Metanephros (tissue), 2 donors: ENCODE results near the genes COPS9, ANKMY1 and AGXT.

DNA sequence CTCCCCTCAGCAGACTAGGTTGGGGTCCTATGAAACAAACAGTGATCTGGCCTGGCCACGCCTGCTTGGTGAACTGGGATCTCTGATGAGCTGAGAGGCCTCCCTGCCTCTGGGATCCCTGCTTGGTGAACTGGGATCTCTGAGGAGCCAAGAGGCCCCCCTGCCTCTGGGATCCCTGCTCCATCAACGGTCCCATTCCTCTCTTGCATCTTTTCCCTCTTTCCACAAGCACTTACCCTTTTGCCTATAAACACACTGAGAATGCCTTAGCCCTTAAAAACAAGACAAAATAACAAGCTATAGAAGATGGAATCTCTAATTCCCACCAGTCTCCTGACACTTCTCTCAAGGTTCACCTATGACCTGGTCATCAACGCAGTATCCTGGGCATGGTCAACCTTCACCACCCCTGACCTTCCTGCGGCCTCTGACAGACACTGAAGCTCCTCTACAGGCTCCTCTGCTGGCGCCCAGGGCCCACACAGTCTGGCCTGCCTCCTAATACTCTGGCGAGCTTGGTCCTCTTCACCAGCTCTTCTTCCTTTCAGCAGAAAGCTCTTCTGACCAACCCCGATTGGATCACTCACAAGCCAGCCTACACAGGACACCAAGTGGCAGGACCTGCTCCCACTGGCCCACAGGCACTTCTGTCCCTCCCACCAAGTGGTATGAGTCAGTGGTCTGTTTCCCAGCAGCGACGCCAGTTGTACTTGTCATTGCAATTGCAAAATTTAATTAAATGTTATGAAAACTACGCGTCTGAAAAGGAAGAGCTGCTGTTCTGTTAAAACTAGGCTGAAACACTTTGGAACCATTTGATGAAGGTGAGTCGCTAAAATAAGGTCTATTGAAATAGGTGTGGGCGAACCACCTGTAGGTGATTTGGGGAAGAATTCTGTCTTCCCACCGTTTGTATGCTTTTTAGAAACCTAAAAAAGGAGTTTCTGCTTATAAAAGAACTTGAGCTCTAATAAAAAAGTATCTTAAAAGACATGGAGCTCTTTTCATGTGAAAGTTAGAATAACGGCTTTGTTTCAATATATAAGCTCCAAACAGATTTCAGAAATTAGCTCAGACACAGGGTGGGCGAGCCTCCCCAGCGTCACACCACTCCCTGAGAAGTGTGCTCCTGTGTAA, 46.8 kb downstream of the NDUFA10 start:
- RAMPAGE, long total RNA: no peak

DNA sequence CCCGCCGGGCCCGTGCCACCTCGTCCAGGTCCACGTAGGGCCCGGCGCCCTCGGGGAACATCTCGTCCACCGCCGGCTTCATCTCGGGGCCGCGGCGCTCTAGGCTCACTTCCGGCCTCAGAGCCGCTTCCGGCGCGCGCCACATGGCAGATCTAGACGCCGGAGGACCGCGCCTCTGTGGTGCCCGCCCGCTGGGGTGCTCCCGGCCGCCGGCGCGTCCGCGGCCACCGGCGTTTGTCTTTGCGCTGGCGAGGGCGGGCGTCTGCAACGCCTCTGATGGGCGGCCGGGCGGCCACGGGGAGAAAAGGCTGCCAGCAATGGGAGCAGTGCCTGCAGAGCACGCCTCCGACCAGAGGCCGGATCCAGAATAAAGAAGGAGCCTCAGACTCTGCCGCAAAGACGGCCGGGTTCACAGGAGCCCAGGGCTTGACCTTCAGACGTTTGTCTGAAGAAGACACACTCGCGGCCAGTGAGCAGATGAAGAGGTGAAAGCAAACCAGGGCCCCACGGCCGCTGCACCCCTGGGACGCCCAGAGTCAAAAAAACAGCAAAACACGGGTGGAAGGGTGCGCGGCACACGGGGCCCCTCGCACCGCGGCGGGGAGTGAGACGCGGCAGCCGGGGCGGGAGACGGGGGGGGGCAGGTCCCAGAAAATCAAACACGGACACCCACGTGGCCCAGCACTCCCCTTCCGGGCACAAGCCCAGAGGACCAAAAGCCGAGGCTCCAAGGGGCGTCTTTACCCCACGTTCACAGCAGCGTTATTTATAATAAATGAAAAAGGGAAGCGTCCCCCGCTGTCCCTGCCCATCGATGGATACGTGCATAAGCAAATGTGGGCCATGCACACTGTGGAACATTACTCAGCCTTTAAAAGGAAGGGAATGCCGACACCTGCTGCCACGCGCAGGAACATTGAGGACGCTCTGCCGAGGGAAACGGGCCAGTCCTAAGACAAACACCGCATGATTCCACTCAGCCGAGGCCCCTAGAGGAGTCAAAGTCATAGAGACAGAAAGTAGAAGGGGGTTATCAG, at the start of gene COPS9:
Gene COPS9, minus strand, starts transcription at position 103 of the 1,037 bp plus-strand sequence.
- RAMPAGE, long total RNA: start-site peak on the minus strand centred at position 94 of the sequence, 28 bp wide, 1,318 and 100 reads in 2 replicates

GRCh38 chr2:240232495-240232874, 92.0 kb upstream of the OTOS start:
- RAMPAGE, long total RNA: no peak

DNA sequence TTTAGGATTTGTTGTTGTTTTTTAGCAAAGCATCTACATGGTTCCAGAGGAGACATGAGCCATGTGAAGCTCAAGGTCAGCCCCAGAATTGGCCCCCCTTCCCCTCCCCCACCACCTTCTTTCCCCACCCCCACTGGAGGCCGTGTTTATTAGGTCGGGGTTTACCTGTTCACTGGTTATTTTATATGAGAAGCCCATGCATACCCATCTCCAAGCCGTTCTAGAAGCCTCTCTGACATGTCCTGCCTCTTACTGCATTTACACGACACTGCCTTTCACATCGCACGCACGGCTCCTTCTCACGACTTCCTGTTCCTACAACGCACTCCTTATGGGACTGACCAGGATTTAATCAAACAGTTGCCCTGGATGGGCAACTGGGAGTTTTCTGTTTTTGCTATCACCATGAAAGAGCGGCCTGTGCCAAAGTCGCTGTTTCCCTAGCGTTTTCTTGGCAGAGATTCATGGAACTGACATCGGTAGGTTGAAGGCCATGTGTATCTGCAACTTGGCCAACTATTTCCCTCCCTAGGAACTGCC, 97.0 kb upstream of the OTOS start:
- RAMPAGE, long total RNA: no peak

- RAMPAGE, long total RNA: no peak
Observed at GRCh38 chr2:240453331-240453590, 17.8 kb downstream of the GPC1 start.

DNA sequence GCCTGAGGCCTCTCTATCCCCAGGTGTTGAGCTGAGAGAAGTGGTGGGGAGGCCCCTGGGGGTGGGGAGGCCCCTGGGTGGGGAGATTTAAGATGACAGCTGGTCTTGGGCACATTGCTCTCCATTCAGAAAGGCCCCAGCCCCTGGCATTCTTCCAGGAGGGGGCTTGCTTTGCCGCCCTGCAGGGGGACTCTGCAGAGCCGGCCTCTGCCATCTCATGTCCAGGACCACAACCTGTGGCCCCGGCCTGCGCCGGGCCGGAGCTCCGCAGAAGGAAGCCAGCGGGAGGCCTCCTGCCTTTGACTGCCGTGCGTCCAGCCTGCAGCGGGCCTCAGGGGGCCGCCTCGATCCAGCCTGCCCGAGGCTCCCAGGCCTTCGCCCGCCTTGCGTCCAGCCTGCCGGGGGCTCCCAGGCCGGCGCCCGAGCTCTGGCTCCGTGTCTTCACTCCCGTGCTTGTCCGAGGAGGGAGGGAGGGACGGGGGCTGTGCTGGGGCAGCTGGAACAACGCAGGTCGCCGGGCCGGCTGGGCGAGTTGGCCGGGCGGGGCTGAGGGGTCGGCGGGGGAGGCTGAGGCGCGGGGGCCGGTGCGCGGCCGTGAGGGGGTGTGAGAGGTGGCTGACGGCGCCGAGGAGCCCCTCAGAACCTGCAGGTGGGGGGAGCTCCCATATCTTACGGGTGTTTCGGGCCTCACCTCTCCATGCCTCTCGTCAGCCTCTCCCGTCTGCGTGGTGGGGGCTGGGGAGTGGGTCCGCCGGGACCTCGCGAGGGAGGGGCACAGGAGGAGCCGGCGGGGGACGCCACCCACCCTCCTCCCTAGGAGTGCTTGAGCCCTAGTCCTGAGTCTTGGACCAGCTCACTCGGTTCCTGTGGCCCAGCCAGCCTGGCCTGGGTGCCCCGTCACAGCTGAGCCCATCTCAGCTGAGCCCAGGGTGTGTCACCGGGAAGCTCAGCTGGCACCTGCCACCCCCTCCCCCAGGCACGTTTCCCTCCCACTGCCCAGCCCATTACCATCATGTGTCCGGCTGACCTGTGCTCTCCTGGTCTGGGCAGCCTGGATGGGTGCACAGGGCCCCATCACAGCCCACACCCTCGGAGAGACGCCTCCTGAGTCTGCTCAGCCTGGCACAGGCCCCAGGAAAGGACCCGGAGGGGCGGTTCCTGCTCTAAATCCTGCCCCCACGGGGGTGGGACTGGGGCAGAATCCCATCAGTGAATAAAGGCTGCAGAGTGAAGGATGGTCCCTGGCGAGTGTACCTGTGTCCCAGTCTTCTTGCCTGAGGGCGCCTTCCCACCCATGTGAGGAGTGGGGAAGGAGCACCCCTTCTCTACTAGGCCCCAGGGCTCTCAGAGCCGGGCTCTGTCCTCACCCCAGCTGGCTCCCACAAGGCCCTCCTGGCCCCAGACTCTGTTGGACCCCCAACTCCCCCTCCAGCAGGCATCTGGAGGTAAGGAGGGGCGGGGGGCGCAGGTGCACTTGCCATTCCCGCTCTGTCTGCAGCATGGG, 20.7 kb downstream of the GPC1 start:
- RAMPAGE, long total RNA: no peak

GRCh38 chr2:240557188-240558365, at the start of gene ANKMY1:
Gene ANKMY1, minus strand, starts transcription at chr2:240557988.
- RAMPAGE, long total RNA: no peak

DNA sequence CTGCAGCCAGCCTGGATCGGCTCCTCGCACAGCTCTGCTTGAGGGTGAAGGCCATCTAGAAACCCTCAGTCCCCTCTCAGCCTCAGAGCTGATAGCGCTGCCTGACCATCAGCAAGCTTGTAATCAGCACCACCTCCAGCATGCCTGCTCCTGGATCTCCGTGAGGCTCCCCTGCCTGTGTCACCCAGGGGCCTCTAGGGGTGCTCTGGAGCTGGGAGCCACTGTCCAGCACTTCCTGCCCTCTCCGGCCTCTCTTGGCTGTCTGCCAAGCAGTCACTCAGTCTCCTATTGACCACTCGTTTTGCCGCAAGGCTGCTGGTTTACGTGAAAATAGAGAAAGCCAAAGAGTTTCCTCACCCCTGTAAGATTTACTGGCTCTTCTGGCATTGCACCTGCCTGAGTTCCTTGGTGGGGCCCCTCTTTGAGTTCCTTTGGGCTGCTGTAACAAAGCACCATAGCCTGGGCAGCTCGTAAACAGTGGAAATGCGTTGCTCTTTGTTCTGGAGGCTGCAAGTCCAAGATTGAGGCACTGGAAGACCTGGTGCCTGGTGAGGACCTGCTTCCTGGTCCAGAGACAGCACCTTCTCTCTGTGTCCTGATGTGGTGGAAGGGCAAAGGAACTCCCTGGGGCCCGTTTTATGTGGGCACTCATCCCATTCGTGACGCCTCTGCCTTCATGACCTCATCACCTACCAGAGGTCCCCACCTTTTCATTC, 17.9 kb downstream of the CAPN10 start:
- RAMPAGE, long total RNA: no peak

DNA sequence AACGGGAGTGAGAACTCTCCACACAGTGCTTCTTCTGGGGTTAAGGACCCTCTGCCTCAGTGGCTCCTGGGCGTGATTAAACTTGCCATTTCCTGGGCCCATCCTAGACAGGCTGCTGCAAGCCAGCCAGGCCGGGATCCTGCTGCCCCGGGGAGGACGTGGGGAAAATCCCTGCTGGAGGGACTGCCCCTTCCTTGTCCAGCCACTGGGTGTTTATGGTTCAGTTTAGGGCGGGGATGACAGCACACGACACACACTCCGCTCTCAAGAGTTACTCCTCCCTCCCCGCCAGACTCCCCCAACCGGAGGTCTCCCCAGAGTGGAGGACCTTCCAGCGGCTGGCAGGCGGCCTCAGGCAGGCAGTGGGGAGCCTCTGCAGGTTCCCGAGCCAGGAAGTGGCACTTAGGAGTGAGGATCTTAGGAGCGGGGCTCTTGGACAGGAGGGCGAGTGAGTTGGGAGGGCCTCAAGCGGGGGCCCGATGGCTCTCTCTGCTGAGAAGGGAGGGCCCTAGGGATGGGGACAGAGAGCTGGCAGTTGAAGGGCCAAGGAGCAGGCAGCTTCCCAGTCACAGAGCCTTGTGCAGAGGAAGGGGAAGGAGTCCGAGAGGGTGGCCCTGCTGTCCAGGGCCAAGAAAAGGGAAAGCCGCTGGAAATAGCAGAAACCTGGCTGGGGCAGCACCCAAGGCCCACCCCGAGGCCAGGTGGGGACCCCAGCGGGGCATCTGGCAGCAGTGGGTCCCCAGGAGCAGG, 5.7 kb upstream of the GPR35 start:
- RAMPAGE, long total RNA: no peak

GRCh38 chr2:240705407-240705847, 13.8 kb downstream of the AQP12A start:
- RAMPAGE, long total RNA: no peak

DNA sequence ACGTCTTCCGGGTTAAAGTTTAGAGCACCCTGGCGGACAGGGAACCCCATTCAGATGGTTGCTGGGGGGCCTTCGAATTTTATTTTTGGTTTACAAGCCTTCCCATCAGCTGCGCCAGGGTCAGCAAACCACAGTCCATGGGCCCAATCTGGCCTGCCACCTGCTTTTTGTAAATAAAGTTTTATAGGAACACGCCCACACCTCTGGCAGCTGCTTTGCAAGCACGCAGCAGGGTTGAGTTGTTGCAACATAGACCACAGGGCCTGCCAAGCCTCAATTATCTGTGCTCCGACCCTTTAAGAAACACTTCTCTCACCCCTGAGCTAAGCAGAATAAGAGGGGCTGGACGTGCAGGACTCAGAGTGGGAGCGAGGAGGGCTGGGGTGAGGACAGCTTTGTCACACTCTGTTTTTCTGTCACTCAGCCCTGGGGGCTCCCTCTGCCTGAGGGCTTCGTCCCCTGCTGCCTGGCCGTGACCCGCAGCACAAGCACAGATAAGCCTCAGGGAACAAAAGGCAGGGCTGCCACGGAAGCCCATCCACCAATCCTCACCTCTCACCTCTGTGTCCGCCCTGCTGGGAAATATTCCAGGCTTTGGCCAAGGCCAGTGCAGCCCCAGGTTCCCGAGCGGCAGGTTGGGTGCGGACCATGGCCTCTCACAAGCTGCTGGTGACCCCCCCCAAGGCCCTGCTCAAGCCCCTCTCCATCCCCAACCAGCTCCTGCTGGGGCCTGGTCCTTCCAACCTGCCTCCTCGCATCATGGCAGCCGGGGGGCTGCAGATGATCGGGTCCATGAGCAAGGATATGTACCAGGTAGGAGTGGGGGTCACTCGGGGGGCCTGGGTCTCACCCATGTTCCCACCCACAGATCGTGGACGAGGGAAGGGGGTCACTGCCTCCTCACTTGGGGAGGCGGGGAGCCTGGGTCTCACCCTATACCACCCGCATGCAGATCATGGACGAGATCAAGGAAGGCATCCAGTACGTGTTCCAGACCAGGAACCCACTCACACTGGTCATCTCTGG, at the start of gene AGXT:
Gene AGXT, plus strand, starts transcription at position 607 of the 1,026 bp plus-strand sequence.
- RAMPAGE, long total RNA: no peak

DNA sequence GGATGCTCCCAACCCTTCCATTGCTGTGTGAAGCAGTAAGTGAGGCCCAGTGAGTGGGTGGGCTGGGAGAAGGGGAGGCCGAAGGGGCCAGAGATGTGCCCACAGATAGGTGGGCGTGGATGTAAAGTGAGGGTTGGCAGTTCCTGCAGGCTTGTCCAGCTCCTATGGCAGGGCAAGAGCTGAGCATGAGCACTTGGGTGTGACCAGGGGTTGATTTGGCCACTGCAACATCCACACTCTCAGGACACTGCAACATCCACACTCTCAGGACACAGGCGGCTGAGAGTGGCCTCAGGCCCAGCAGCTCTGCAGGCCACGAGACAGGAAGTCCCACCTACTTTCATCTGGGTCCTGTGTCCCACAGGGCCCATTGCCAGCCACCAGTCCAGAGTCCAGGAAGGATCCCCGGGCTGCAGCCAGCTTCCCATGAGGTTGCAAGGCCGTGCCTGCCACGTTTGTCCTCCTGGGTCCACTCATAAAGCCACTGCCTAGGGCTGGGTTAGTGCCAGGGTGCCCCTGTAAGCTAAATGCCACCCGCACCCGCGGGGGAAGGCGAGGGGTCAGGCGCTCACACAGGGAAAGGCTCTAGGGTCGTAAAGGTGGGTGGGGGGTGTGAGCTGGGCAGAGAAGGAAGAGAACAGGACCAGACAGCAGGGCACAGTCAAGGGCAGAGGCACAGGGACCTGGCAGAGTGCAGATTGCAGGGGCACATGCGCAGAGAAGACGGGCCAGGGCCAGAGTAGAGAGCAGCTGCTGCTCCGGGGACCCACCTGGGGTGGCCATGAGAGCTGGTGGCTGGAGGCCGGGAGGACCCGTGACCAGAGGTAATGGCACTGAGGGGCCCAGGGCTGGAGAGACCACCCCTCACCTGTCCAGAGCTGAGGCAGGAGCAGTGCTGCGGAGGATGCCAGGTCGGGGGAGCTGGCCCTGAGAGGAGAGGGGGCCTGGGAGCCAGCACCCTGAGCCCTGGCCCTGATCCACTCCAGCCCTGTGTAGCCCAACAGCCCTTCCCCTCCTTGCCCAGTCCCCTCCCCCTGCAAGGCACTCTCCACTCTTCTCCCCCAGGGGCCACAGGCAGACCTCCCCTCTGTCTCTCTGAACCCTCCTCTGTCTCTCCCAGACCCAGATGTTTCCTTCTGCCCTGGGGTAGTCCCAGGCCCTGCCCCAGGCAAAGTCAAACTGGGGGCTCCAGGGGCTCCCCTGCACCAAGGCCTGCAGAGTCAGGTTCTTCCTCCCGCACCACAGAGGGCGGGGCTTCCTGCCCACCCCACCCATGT, 8.0 kb downstream of the AGXT start:
- RAMPAGE, long total RNA: no peak

DNA sequence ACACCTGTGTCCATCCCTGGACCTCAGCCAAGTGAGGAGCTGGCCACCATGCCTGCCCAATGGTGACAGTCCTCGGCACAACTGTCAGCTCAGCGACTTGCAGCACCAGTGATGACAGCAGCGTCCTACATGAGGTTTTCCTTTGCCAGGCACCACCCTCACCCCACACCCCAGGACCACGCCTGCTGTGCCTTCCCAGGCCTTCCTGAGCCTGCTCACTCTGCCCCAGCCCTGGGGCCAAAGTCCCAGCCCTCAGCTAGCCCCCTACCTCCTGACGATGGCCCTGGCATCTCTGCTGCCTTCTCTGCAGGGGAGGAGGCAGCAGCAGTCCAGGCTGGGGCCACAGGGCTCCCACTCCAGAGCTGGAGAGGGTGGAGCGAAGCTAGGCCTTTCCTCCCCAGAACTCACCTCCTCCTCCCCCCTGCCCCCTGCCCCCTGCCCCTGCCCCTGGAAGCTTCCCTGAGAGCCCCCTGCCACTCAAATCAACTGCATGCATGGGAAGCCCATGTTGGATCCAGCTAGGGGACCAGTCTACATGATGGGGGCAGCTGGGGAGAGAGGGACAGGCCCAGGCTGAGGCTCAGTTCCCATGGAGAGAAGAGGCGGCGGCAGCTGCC, 3.9 kb downstream of the MAB21L4 start:
- RAMPAGE, long total RNA: no peak

DNA sequence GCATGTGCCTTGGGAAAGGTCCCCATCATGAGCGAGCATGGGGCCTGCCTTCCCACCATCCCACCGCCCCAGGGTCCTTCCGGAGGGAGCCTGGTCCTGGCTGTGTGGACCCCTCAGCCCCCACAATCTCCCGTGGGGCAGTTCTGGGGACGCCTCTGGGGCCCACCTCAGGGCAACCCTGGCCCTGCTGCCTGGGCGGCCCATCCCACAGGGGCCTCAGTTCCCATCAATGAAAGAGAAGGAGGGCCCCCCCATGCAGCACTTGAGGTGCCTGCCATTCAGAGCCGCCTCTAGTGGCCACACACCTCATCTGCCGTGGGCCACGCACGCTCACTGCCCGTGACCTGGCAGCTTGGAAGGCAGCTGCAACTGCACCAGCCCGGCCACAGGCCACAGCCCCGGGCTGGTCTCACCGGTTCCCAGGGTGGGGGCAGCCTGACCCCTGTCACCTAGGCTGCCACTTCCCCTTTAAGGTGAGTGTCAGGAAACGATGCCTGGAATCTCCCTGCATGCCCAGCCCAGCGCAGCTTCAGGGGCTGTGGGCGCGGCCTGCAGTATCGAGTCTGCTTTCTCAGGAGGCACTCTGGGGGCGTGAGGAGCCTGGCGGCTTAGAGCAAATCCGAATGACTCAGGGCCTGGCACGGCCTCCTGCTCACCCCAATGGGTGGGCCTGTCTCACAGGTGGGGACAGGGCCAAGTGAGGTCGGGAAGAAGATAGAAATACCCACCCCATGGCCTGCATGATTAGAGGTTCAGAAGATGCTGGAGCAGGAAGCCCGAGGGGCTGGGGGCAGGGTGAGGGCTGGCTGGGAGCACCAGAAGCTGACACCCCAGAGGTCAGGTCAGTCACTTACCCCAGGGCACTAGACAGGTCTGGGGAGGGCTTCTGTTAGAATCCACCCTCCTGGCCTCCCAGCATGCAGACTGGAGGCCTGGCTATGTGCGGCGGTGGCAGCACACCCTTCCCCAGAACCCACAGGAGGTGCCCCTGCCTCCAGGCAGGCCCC, 2.5 kb downstream of the MAB21L4 start:
- RAMPAGE, long total RNA: no peak

- RAMPAGE, long total RNA: no peak
Observed at GRCh38 chr2:240896539-240897116, 672 bp upstream of the MAB21L4 start.

DNA sequence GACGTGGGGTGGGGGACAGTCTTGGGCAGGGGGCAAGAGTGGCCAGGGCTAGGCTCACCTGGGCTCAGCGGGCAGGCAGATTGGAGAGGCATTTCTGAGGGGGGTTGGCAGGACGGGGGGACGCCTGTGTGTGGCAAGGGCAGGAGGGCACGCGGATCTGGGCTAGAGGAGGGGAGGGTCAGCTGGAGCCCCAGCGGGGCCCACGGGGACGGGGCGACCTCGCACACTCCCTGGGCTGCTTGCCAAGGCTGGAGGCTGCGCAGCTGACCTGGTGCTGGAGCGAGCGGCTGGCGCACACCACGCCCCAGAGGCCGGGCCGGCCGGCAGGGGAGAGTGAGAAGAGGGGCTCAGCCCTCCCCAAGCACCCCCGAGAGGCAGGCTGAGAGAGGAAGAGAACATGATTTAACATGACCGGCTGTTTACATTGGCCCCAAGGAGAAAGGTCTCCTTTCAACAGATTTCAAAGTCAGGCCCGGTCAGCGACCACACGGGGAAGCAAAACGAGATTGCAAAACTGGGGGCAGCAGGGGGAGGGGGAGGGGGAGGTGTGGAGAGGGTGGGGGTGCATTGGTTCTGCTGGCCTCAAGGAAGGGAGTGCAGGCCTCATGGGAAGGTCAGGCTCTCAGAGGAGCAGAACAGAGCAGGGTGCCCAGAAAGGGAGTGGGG, 37.9 kb upstream of the SNED1 start:
- RAMPAGE, long total RNA: no peak

DNA sequence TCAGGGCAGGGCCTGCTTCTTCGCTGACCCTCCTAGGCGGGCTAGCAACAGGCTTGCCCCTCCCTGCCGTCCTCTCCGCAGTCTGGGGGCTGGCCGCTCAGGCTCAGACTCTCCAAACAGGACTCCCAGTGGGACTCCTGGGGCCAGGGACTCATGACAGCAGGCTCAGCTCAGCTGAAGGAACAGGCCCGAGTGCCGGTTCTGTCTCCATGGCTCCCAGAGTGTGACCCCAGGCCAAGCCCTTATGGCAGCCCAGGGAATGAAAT, 1.1 kb downstream of the SNED1 start:
- RAMPAGE, long total RNA: no peak

- RAMPAGE, long total RNA: no peak
Observed at GRCh38 chr2:240999944-241000527, 1.6 kb downstream of the SNED1 start.

GRCh38 chr2:241009647-241010645, 11.5 kb downstream of the SNED1 start:
- RAMPAGE, long total RNA: no peak

DNA sequence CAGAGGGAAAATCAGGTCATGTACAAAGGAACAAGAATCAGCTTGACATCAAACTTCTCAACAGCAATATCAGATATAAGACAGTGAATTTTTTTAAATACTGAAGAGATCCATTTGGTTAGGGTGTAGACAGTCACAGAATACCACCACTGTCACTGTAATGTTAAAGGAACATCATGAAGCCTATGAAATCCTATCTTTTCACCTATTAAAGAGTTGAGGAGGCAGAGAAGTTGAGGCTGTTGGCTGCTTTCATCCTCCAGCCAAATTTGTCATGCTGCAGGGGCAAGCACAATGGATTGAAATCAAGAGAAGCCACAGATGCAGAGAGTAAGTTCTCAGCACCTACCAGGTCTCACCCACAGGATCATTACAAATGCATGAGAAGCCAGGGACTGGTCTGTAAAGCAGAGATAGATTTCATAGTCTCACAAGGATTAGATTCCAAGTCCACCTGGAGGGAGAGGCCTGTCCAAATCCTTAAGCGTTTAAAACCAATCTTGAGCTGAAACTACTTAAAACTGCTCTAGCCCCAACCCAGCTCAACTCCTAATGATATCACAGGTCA, 46.6 kb downstream of the MTERF4 start:
- RAMPAGE, long total RNA: no peak